Pulmonary lymph node (tissue), 1 donor: ENCODE measurements around the gene SERPINB12.

DNA sequence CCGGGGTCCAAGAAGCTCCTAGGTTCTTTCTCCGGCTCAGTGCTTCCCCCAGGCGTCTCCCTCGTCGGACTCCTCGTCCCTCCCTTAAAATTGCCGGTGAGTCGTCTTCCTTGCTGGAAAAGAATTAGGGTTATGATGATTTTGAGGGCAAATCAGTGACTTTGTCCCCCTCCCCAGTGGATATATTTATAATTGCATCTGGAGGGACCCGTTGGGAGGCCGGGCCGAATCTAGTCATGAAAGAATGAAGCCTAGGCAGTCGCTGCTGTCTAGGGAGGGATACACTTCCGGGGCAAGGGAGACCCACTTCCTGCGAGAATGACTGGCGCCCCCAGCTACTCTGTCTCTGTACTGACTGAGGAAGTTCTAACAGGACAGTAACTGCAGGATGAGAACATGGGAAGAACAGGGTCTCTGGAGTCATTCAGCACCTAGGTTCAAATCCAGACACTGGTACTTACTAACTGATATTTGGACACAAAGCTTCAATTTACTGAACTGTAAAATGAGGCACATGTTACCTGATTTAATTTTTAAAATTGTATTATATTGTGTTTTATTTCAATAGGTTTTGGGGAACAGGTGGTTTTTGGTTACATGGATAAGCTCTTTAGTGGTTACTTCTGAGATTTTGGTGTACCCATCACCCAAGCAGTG is 13.7 kb downstream of the SERPINB5 start:
- PRO-cap = no peak

DNA sequence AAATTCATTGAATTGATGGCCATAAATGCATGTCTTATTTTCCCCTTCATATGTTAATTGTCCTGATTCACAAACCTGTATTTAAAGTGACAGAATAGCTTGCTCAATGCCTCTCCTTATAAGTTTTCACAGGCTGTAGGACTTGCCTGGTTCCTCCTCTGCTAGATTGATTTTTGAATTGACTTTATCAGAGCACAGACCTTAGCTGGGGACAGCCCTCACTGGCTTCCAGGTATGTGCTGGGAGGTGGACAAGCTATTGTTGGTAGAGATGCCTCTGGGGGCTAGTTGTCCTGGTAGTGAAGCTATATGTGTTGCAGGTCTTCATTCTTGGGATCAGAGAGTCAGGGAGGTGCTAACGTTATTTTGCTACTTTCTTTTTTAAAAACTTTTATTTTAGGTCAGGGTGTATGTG is at the start of gene SERPINB12:
TSS of gene SERPINB12 (plus strand) at position 109 of the 414 bp plus-strand sequence.
- PRO-cap = no peak

DNA sequence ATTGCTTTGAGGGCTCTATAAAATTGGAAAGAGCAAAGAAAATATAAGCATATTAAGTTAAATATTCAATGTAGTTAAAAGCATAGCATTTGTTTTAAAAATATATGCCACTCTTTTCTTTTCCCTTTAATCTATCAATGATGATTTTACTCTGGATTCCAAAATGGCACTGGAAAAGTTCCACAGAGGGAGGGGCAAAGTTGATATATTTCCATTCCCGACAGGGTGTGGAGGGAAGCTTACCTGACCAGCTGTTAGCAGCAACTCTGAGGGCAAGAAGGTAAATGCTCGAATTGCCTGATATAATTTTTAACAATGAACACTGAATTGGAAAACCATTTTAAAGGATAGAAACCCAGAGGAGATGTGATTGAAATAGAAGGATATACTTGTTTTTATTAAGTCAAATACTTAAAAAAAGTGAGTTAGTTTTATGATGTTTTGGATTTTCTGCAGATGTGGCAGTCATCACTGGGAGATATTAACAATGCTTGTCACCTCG is 4.6 kb downstream of the SERPINB12 start:
- PRO-cap = no peak

DNA sequence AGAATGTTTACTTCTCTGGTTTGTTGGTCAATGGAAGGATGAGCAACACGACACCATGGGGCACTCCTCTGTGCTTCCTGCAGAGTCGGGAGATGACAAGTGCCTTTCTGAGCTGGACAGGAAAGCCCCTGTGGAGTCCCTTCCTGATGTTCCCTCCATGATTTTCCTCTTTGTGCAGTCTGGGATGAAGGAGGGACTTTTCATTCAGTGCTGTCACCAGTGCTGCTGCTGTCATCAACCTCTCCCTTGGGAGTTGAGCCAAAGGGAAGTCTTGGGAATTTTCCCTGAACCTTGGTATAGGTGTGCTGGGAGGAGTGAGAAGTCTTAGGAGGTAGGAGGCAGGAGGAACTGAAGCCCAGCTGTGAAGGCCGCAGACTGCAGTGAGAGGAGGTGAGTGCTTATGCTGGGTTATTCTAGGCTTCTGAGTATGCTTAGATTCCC is 22.5 kb upstream of the SERPINB7 start:
- PRO-cap = no peak

- PRO-cap = unidirectional peak, minus-strand start at chr18:63936221
Observed at GRCh38 chr18:63935903-63936546, 13.1 kb upstream of the HMSD start.

DNA sequence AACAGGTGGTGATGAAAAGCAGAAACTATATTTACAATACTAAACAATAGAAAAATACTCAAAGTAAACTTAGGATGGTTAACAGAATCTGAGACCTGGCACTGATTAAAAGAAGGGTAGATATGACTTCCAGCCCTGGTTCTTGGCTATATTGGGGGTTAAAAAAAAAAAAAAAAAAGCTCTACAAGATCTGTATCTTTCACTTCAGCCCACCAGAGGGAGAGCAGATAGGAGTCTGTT is 777.8 kb downstream of the SERPINB8 start:
- PRO-cap = no peak

DNA sequence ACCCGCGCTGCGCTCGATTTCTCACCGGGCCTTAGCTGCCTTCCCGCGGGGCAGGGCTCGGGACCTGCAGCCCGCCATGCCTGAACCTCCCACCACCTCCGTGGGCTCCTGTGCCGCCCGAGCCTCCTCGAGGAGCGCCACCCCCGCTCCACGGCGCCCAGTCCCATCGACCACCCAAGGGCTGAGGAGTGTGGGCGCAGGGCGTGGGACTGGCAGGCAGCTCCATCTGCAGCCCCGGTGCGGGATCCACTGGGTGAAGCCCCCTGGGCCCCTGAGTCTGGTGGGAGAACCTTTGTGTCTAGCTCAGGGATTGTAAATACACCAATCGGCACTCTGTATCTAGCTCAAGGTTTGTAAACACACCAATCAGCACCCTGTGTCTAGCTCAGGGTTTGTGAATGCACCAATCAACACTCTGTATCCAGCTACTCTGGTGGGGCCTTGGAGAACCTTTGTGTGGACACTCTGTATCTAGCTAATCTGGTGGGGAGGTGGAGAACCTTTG is 145.3 kb upstream of the CDH7 start:
- PRO-cap = no peak

DNA sequence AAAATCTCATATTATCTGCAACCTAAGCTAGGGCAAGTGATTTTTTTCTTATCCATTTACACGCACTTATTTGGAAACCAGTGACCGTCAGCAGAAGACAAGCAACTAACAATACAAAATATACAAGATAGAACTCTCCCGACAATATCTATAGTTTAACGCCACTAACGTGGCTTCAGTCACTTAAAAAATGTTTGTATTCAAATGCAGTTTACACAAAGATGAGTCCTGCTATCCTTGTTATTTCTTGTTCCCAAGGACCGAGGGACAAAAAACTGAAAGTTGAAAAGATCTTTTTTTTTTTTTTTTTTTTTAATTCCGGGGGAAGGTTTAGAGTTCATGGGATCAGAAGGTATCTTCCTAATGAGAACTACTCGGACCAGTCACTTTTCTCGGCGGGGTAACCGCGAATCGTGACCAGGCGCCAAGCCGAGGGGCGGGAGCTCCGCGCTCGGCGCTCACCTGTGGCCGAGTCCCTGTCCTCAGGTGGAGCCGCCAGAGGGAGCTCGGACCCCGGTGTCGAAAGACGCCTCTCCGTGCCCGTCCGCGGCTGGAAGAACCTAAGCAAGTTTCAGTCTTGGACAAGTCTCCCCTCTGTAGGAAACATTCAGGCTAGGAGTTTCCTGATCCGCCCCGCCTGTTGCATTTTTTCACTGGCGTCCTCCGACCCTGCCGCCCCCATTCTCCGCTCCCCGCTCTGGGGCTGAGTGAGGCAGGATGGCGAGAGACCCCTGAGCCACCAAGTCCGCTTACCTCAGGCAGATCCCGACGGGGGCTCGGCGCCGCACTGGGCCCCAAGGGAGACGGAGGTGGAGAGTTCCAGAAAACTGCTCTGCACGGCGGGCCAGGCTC is 686 bp downstream of the DSEL start:
- PRO-cap = no peak

DNA sequence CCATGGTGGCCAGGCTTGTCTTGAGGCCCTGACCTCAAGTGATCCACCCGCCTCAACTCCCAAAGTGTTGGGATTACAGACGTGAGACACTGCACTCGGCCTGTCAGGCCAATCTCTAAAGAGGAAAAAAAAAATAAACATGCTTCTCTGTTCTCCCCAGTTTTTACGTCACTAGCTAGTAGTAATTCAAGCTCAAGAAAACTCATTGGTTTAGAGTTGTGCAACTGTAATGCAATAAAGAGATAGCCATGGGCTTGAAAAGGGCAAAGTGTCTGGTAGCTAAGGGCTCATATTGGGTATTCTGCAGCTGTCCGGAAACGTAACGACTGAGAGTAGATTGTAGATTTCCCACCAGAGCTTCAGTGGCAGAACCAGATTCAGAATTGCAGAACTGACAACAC is 112.2 kb upstream of the DSEL start:
- PRO-cap = no peak

DNA sequence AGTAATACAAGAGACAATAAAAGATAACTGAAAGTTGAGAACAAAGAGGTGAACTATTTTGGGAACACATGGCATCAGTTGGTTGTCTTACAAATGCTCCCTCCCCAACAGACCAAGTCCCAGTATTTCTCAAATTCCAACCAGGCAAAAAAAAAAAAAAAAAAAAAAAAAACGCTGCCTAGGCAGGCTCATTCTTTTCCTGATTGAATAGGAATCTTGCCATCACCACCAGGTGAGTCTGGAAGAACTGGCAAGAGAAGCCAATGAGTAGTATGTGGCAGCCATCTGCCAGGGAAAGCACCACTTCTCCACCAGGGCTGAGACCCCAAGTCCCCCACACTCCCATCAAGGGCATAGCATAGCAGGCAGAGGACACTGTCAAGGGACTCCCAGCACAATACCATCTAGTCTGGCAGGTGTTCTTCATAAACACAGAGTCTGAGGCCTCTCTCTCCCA is 538.0 kb upstream of the DSEL start:
- PRO-cap = no peak

DNA sequence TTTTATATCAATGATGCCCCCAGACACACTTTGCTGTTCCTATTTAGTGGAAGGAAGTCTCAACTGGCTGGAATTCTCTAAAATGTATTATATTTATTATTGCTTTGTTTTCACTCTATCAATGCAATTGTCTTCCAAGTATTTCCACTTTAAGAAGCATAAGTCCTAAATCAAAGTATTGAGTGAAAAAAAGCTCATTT is 33.4 kb upstream of the DOK6 start:
- PRO-cap = no peak

- PRO-cap = no peak
Observed at GRCh38 chr18:69401410-69401994, 814 bp downstream of the DOK6 start.

- PRO-cap = unidirectional peak, minus-strand start at chr18:69886170
Observed at GRCh38 chr18:69885647-69886486, 61.8 kb downstream of the CD226 start.

DNA sequence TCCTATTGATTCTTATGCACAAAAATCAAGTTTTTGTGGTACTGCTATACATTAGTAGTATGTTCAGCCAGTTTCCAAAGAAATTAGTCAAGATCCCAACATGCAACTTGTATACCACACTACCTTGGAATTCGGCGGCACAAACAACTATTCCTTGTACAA is 798 bp upstream of the SOCS6 start:
- PRO-cap = no peak

DNA sequence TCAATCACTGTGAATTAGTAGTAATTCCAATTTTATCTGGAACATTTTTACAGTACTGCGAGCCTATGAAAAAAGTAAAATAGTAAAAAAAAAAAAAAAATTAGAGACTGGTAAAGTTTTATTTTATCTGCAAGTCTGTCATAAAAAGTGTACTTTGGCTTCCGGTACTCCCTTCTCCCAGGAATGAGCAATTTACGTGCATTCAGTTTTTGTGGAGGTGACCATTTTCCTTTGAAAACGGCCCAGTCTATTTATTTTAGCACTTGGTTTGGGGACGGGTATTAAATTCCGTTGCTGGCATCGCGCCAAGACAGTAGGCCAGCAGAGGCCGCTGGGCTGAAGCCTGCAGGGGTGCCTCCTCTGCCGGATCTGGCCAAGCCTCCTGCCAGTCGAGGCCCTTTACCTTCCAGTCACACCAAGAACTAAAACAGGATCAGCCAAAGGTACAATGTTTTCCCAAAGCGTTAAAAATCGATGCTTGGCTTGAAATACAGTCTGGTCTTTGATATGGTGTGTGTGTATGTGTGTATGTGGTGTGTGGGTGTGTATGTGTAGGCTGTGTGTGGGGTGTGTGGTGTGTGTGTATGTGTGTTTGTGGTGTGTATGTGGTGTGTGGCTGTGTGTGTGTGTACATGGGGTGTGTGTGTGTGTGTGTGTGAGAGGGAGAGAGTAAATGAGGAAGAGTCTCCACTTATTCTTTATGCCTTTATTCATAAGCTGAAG is 175.9 kb downstream of the SOCS6 start:
- PRO-cap = no peak

DNA sequence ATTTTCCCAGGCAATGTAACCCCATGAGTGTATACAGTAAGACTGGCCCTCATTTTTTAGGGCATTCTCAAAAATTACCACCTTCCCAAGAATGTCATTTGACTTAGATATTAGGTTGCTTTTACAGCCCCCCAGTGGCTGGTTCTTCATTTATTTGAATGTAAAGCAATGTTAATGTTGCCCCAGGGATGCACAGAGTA is 530.9 kb downstream of the CBLN2 start:
- PRO-cap = no peak

DNA sequence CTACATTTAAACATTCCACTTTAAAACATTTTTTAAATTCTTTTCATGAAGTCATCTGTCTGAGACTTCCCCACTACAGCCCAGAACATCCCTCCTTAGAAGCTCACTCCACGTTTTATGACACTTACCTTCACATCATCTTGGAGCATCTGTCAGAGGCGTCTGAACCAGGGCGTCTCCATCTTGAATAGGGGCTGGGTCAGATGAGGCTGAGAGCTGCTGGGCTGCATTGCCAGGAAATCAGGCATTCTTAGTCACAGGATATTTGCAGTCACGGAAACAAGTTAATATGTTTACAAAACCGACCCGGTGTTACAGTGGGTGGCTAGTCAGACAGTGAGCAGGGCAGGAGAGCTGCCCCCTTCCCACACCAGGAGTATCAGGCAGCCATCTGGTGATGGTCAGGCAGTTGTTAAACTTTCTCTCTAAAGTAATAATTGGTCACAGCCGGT is 456.5 kb downstream of the FBXO15 start:
- PRO-cap = no peak

DNA sequence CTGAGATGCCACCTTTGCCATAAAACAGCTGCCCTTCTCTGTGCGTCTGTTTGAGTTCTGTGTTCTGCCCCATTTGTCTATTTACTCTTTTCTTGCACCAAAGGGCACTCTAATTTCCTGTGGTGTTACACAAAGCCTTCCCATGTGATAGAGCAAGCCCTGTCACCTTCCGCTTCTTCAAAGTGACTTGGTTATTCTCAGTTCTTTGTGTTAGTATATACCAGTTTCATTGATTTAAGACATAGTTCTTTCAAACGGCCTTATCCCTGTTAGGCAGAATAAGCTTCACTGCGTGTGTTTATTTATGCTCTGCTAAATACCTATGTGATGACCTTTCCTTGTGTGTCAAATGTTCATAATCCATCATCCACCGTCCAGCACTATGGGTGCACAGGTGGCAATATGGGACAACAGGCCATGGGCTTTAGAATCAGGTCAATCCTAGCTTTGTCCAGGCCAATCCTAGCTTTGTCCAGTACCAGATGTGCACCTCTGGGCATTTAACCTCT is 83.9 kb downstream of the FBXO15 start:
- PRO-cap = unidirectional peak, minus-strand start at position 75 of the sequence

- PRO-cap = no peak
Observed at GRCh38 chr18:74196365-74196747, 48.0 kb downstream of the TIMM21 start.

DNA sequence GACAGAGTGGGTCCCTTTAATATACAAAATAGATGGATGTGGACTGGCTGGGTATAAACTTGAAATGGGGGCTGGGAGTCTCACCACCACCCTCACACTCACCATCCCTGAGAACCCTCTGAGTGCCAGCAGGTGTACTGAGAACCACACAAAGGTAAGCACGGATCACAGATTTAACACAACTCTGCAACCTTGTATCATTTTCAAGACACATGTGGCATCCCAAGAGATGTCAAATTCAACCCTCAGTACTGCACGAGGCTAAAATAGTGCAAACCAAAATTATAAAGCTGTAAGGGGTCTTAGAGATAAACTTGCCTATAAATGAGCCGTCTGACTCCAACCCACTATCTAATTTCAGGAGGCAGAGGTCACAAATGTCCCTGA is 68.6 kb downstream of the TIMM21 start:
- PRO-cap = no peak